Adrenal gland (tissue), 7 donors: ENCODE results near the gene NAP1L5.

- PRO-cap, 3 experiments = no peak in any of the 3 experiments
- RAMPAGE, long total RNA, 4 experiments = no peak in any of the 4 experiments
- RRBS = no CpG with 5 or more reads among the region's 5 CpGs
Measured at GRCh38 chr4:86959074-86960048, 24.6 kb downstream of the AFF1 start.

- PRO-cap, 3 experiments = no peak in any of the 3 experiments
- RAMPAGE, long total RNA, 4 experiments = no peak in any of the 4 experiments
- RRBS = no CpG with 5 or more reads among the region's 5 CpGs
Measured at GRCh38 chr4:86960049-86960374, 25.2 kb downstream of the AFF1 start.

DNA sequence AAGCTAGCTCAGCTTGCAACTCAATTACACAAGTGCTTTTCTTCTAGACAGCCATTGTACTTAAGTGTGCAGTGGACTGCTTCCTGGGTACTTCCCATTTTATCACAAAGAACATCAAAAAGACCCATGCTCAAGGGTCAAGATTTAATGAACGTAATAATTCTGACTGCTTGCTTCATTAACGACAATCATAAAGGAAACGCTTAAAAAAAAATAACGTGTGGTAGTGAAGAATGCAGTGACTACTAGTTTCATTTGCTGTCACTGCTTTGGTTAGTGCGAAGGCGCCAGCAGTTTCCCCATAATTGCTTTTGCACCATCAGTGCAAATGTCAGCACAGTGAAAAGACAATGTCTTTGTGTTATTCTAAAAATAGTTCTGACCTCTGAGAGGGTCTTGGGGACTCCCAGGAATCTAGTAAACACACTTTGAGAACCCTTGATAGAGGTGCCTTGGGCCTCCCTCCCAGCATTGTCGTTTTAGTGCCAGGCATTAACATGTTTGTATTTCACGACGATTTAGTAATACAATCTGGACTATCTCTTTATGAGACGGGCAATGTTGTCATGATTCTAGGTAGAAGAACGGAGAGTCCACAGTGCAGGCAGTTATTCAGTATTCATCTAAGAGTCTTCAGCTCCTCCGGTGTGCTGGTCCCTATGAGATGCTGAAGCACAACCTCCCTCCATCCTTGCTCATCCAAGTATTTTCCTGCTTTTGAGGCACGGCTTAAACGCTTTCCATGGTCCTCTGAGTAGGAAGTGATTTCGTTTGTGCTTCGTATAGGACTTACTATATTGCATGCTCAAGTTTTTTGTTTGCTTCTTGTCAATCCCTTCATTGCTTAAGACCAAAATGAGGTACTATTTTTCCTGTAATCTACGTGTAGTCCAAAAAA lies 71.0 kb downstream of the AFF1 start:
- PRO-cap, 3 experiments = peak in 2 of 3 experiments; most common plus-strand start position 567 of the sequence (in 1); most common minus-strand start position 474 of the sequence (in 1)
- RAMPAGE, long total RNA, 4 experiments = no peak in any of the 4 experiments
- RRBS = no CpG with 5 or more reads among the region's 17 CpGs

DNA sequence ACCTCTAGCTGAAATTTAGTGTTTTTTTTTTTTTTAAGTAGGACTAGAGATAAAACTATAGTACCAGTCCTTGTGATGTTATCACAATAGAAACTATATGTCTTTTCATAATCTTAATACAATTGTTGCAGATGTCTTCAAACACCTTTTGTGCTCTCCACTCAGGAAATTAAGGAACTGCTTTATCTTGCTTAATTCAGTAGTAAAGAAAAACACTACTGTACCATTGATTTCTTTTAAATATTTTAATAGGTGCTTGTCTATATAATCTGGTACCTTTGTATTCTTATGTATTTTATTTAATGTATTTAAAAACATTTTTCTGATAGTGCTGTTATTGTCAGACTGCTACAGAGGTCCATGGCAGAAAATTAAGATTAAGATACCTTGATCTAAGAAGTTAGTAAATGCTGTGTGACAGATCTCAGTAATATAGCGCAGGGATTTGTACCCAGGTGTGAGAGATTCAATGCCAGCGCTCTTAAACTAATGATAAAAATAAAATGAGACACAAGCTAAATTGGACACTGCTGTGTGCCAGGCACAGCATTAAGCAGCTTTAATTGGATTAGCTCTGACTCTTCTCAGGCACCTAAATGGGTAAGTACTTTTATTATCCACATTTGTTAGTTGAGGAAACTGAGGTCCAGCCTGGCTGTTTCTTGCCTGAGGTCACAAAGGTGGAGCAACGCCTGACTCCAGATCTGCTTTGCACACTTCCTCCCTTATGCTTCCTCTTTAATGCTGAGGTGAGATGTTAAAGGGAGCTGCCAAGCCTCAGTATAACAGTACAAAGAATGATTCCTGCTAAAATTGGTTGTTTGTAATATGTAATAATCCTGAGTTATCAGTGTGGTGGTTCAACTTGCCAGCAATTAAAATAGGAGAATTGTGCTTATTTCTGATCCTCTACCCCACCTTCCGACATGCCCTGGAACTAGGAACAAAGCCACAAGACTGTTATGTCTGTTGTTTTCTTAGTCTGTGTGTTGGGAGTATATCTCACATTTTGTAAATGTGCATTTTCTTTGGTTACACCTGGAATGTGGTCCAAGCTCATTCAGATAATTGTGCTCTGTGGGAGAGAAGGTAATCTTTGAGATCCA lies 74.1 kb downstream of the AFF1 start:
- PRO-cap, 3 experiments = peak in 1 of 3 experiments; most common plus-strand start position 760 of the sequence (in 1); most common minus-strand start position 711 of the sequence (in 1)
- RAMPAGE, long total RNA, 4 experiments = no peak in any of the 4 experiments
- RRBS = no CpG with 5 or more reads among the region's 4 CpGs

DNA sequence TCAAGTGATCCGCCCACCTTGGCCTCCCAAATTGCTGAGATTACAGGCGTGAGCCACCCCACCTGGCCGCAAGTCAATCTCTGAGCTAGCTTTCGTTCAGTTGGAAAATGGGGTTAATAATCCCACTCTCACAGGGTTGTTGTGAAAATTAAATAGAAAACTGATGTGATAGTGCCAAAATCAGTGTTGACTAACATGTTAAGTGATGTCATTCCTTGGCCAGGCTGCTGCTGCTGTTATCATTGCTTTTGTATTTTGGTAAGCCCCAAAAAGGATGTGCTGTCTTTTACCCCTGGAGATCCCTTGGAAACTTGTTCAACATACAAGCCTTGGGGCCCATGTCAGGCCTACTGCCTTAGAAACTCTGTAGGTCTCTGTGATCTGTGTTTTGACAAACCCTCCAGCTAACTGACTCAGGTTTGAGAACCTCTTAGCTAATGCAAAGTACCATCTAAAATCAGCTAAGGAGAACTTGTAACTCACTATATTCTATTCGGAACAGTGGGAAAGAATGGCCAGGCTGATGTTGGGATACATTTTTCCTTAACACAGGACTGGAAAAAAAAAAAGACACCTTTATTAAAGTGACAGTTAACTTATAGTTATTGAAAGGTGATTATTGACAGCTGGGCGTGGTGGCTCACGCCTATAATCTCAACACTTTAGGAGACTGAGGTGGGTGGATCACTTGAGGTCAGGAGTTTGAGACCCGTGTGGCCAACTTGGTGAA lies 106.5 kb downstream of the AFF1 start:
- PRO-cap, 3 experiments = no peak in any of the 3 experiments
- RAMPAGE, long total RNA, 4 experiments = no peak in any of the 4 experiments
- RRBS = no CpG with 5 or more reads among the region's 8 CpGs

DNA sequence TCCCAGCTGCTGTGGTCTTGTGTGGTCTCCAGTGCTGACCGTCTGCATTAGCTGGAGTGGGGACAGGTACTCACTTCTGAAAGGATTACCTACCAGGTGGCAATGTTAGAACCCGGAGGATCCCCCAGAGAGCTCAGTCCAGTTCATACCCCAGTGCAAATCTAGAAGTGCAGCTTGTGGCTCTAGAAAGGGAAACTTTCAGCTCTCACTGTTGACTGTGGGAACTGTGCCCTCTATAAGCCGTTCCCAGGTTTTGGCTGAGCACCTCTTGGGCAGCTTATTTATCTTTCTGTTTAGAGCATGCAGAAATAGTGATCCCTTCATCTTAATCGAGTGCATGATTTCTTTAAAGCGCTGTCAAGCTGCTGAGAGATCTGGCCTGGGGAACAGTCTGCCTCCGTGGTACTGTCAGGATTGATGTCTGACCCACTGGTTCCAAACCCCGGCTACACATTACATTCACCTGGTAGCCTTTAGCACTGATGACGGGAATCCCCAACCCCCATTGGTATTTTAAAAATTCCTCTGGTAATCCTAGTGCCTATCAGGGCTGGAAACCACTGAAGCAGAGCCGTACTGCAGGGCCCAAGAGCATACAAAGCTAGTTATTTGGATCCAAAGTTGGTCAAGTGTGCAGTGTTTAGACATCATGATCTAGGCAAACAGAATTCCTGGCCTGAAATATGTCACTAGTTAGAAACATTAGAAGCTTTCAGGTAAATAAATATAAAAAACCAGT lies 103.3 kb downstream of the KLHL8 start:
- PRO-cap, 3 experiments = no peak in any of the 3 experiments
- RAMPAGE, long total RNA, 4 experiments = no peak in any of the 4 experiments
- RRBS = no CpG with 5 or more reads among the region's 9 CpGs

DNA sequence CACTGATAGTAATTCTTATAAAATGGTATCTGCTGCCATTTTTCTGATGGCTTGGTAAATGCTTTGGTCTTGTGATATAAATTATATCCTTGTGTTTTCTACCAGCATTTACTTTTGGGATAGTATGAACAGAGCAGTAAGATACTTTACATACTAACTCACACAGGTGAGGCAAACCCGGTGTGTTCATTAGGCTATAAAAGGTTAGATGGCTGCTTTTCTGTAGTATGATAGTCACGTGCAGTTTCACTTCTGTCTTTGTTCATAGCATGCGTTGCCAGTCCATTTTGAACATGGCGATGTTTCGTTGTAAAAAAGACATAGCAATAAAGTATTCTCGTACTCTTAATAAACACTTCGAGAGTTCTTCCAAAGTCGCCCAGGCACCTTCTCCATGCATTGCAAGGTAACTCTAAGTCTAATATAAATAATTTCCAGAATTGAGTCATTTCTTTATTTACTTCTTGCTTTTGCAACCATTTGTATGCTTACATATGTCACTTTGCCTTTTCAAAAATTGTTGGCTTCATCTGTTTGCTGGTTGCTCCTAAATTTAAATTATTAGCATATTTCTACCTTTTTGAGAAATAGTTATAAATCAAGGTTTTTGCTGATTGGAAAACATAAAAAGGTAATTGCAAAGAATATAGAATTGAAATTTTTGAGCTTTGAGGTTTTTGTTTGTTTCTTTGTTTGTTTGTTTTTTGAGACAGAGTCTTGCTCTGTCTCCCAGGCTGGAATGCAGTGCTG lies 88.2 kb downstream of the KLHL8 start:
- PRO-cap, 3 experiments = no peak in any of the 3 experiments
- RAMPAGE, long total RNA, 4 experiments = no peak in any of the 4 experiments
- RRBS = no CpG with 5 or more reads among the region's 8 CpGs

DNA sequence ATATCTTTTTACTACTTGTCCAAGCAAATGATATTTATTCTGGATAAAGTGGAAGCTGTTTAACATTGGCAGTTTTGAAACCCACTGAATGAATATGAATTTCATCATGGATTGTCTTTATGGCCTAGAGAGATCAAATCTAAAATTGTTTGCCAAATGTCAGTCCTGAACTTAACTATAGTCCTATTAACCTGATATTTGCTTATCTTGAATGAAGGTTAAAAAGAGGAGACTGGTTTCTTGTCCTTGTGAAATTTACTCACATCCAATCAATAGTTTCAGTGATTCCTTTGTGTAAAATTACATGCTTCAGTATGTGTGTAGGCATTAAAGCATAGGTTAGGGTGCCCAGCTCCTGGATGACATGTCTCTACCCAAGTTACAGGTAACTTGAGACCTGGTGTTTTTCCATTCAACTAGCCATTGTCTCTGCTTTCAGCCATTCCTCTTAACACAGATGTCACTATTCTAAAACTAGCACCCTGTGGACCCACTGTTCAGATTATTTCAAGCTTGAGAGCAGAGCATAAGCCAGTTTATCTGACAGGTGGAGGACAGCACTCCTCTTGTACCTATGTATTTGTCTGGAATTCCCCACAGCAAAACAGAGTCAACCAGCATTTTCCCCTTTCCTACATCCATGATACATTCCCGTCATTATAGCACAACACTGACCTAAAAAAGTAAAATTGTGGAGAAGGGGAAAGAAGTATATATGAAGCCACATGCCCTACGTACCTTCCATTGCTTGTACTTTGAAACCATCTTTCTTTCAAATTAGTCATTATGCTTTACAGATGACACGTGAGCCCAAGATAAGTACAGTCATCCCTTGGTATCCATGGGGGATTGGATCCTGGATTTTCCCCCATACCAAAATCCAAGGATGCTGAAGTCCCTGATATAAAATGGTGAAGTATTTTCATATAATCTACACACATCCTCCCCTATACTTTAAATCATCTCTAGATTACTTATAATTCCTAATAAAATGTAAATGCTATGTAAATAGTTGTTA lies 73.5 kb downstream of the KLHL8 start:
- PRO-cap, 3 experiments = no peak in any of the 3 experiments
- RAMPAGE, long total RNA, 4 experiments = no peak in any of the 4 experiments
- RRBS = no CpG with 5 or more reads among the region's 3 CpGs

GRCh38 chr4:87419543-87420080 lies 2.8 kb upstream of the NUDT9 start:
- PRO-cap, 3 experiments = no peak in any of the 3 experiments
- RAMPAGE, long total RNA, 4 experiments = no peak in any of the 4 experiments
- RRBS = no CpG with 5 or more reads among the region's 4 CpGs

DNA sequence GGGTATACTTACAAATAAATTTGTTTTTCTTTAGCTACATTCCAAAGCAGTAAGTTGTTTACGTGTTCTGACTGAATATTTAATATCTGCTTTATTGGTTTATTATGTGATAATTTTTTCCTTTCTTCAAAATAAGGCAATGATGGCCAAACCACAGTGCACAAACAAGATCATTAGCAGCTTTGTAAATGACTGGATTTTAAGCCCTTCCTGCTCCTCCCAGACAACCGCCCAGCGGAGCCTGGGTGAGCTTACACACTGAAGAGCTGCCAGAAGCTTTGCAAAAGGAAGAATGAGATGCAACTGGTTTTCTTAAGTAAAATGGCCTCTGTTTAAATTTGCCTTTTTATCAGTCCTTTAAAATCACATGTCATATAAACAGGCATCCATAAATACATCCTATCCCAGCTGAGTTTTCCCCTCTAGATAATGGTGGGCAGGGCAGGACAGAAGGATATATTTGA lies 52.2 kb downstream of the SPARCL1 start:
- PRO-cap, 3 experiments = no peak in any of the 3 experiments
- RAMPAGE, long total RNA, 4 experiments = no peak in any of the 4 experiments
- RRBS = no CpG with 5 or more reads among the region's 3 CpGs

- PRO-cap, 3 experiments = no peak in any of the 3 experiments
- RAMPAGE, long total RNA, 4 experiments = no peak in any of the 4 experiments
- RRBS = no CpG with 5 or more reads among the region's 8 CpGs
Measured at GRCh38 chr4:87677551-87678141, 27.6 kb downstream of the DMP1 start.

- PRO-cap, 3 experiments = no peak in any of the 3 experiments
- RAMPAGE, long total RNA, 4 experiments = no peak in any of the 4 experiments
- RRBS = no CpG with 5 or more reads among the region's 6 CpGs
Measured at GRCh38 chr4:87716221-87716932, 66.3 kb downstream of the DMP1 start.

DNA sequence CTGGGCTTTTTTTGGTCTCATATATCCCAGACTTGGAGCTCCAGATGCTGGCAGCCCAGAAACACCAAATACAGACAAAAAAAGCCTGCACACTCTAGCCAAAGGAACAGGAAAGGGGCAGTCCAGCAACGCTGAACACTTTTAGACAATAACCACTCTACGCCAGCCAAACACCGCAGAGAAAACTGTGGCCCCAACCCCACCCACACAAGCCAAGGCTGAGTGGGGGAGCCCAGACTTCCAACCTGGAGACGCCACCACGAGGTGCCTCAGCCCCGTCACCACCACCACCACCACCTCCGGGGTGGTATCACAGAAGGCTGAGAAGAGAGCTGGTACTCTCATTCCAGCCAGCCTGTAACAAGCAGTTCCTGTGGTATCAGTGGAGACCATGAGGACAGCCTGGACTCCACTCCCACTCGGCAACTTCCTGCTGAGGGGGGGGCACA lies 22.8 kb downstream of the MEPE start:
- PRO-cap, 3 experiments = no peak in any of the 3 experiments
- RAMPAGE, long total RNA, 4 experiments = no peak in any of the 4 experiments
- RRBS = no CpG with 5 or more reads among the region's 8 CpGs

GRCh38 chr4:88008679-88009295 lies 1.4 kb downstream of the PKD2 start:
- PRO-cap, 3 experiments = peak in 3 of 3 experiments; most common plus-strand start chr4:88009093 (in 1); most common minus-strand start chr4:88008787 (in 3)
- RAMPAGE, long total RNA, 4 experiments = no peak in any of the 4 experiments
- RRBS = no CpG with 5 or more reads among the region's 5 CpGs

DNA sequence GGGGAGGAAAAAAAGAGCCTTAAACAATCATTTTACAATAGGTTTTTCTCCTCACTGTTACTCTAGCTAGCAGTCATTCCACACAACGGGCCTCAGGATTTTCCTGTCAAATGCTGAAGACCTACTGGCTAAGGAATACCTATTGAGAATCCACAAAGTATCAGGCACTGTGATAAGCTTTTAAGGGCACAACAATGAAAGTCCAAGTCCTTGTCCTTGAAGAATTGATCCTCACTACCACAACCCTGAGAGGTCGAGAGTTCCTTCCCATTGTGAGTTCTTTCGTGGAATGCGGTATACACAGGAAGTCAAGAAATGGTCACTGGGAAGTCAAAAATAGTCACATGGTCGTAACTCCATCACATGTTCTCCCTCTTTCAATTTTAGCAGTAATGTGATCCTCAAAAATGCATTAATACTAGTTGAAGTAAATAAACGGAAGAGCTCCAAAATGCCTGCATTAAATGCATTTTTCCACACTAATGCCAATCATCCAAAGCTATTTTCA lies 7.1 kb downstream of the PPM1K start:
- PRO-cap, 3 experiments = peak in 2 of 3 experiments; most common minus-strand start position 291 of the sequence (in 1)
- RAMPAGE, long total RNA, 4 experiments = no peak in any of the 4 experiments
- RRBS = no CpG with 5 or more reads among the region's 6 CpGs

DNA sequence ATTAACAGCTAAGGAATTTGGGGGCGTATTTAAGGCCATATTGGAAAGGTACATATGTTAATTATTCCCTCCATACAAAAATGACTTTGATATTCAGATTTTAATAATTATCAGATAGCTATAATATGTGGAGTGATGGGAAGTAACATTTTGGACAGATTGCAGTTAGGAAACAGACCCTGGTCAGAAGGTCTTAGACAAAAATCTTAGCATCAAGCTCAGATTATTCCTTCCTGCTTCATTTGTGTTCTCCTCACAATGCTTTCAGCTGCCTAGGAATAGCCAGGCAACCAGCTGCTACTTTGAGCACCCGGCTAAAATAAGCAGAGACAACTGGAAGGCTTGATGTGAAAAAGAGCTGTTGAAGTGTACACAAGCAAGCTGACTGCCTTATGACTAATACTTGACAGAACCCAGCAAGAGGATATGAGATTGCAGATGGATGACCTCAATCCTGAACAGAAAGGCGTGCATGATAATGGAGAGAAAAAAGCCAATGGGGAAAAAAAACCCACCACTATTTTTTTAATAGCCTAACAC lies 37.5 kb upstream of the HERC6 start:
- PRO-cap, 3 experiments = no peak in any of the 3 experiments
- RAMPAGE, long total RNA, 4 experiments = no peak in any of the 4 experiments
- RRBS = no CpG with 5 or more reads among the region's 3 CpGs

- PRO-cap, 3 experiments = no peak in any of the 3 experiments
- RAMPAGE, long total RNA, 4 experiments = no peak in any of the 4 experiments
- RRBS = no CpG with 5 or more reads among the region's 5 CpGs
Measured at GRCh38 chr4:88370371-88370799, 8.3 kb upstream of the HERC6 start.

DNA sequence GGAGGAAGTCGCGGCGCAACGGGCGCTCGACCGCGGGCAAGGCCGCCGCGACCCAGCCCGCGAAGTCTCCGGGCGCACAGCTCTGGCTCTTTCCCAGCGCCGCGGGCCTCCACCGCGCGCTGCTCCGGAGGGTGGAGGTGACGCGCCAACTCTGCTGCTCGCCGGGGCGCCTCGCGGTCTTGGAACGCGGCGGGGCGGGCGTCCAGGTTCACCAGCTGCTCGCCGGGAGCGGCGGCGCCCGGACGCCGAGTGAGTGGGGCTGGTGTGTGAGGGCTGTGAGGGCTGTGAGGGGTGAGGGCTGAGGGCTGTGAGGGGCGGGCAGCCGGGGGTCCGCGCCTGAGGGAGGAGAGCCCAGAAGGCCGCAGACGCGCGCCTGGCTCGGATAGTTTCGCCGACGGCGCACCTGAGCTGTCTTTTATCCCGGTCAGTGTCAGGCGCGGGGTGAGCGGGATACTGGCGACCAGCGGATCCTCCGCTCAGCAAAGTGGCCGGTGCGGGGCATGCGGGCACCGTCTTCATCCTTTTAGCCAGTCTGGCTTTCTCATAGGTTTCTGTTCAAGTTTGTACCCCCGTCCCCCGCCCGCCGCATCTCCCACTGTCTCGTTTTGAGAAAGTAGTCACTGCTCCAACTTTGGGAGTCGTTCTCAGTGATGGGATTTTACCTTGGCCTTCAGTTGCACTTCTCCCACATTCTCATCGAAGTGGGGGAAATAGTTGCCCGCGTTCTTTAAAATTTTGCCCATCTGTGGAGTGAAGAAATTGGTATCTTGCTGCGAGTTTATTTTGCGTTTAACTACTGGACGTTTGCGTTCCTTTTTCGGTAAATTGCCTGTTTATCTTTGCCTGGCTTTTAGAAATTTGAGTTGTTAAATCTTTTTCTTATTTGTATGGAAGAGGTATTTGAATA lies 620 bp downstream of the HERC5 start:
- PRO-cap, 3 experiments = peak in 2 of 3 experiments; most common plus-strand start position 89 of the sequence (in 1); most common minus-strand start position 251 of the sequence (in 2)
- RAMPAGE, long total RNA, 4 experiments = no peak in any of the 4 experiments
- RRBS = 2% methylated on average over 42 of the region's 80 CpGs

GRCh38 chr4:88696499-88696967 lies 1.1 kb downstream of the NAP1L5 start:
- PRO-cap, 3 experiments = no peak in any of the 3 experiments
- RAMPAGE, long total RNA, 4 experiments = no peak in any of the 4 experiments
- RRBS = no CpG with 5 or more reads among the region's 7 CpGs

GRCh38 chr4:88696972-88698422 lies at the start of gene NAP1L5:
Gene NAP1L5 (minus strand): TSS chr4:88697829.
- PRO-cap, 3 experiments = peak in 3 of 3 experiments; most common plus-strand start chr4:88697979 (in 3); most common minus-strand start chr4:88697829 (in 3)
- RAMPAGE, long total RNA, 4 experiments = start-site peak on the minus strand in 4 of 4 experiments, at chr4:88697800-88697872 at its widest, 142 to 801 reads per replicate
- RRBS = no CpG with 5 or more reads among the region's 63 CpGs